Colonic mucosa (tissue), 1 donor: Measurements from ENCODE around the genes NSUN2 and TENT4A.

DNA sequence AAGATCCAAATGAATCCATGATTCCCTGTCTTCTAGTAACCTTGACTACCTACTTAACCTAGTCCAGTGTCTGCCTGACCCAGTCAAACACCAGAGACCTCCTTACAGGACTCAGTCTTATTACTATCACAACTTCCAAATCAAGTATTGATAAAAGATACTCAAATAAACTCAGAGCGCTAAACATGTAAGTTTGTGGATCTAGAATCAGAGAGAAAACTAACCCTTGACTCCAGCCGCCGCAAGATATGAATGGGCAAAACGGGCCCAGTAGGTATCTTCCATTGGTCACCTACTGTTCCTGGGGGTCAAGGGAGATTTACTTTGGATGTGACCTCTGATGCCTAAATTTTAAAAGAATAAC lies 374.4 kb upstream of the ADAMTS16 start:
- PRO-cap, result no peak

DNA sequence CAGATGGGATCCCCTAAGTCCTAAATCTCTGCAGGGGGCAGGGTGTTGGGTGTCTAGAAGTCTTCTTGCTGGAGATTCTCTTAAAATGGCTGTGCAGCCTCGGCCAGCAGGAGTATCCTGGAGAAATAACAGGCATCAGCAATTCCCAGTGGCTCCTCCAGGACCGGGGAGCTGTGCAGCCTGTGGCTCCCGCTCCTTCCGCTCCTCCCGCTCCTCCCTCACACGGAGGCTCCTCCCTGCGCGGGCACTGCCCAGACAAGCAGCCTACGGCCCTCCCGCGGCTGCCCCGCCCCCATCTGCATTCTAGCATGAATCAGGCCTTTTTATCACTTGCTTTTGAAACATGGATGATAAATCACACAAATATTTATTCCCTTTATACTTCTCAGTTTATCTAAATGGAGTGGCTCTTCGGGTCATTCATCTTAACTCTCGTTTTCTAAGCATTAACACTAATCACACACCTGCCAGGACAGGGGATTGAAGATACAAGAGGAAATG lies 131.1 kb downstream of the ADAMTS16 start:
- PRO-cap, result no peak

DNA sequence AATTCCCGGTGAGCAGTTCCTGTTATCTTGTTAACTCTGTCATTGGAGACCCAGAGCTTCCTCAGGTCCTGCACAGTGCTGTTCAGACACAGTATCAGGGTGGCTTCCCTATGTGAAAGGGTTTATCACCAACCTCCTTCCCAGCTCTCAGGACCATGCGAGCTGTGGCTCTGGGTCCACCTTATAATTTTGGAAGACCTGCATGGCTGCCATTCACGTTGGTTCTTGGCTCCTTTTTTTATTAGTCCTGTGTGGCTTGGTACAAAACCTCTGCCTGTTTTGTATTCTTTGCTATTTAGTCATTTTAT lies 211.8 kb downstream of the ICE1 start:
- PRO-cap, result unidirectional peak, minus-strand start at position 148 of the sequence

- PRO-cap, result no peak
Observed at GRCh38 chr5:6158909-6159378, 219.4 kb downstream of the MED10 start.

- PRO-cap, result unidirectional peak, plus-strand start at chr5:6261890
Observed at GRCh38 chr5:6261828-6262027, 116.6 kb downstream of the MED10 start.

DNA sequence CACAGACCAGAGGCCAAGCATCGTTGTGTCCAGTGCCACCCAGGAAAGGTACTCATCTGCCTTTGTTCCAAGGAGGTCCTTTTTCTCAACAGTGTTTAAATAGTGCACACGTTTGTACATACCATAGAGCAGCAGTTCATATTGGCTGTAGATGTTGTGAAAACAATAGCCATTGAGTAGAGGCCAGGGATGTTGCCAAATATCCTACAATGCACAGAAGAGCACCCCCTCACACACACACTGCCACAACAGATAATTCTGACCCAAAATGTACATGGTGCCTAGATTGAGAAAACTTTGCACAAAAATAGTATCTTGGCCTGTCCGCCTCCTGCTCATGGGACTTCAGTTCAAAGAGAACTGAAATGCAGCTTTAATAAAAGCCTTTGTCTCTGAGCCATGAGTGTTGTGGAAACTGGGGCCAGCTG lies 45.6 kb downstream of the MED10 start:
- PRO-cap, result no peak

GRCh38 chr5:6372509-6373090 lies 5.7 kb downstream of the MED10 start:
- PRO-cap, result no peak

GRCh38 chr5:6378879-6379231 lies 508 bp upstream of the MED10 start:
- PRO-cap, result no peak

DNA sequence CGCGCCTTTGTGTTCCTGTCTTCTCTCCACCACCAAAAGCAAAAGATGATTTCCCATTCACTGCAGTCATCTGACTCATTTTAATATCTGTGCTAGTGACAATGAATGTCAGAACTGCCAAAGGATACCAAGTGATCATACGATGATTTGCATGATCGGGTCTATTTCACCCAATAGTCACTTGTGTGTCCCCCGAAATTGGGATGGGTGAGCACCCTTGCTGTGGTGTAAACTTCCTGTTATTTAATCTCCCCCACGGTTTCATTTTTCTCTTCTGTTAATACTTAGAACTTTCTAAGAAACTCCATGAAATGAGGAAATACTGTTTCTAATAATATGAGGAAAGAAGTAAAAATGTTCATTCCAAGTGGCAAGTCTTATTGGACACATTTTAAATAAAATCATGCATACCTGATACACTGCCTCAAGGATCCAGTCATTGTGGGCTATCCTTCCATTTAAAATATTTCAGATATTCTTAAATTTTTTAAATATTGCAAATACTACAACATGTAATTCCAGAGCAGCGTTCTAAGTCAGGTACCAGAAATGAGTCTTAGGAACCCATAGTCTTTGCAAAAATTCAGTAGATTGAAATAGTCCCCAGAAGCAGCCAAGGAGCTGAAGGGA lies 43.6 kb downstream of the UBE2QL1 start:
- PRO-cap, result no peak

- PRO-cap, result unidirectional peak, minus-strand start at chr5:6633064
Observed at GRCh38 chr5:6632234-6633184, at the start of gene NSUN2. Gene NSUN2, minus strand, starts transcription at chr5:6633044.

DNA sequence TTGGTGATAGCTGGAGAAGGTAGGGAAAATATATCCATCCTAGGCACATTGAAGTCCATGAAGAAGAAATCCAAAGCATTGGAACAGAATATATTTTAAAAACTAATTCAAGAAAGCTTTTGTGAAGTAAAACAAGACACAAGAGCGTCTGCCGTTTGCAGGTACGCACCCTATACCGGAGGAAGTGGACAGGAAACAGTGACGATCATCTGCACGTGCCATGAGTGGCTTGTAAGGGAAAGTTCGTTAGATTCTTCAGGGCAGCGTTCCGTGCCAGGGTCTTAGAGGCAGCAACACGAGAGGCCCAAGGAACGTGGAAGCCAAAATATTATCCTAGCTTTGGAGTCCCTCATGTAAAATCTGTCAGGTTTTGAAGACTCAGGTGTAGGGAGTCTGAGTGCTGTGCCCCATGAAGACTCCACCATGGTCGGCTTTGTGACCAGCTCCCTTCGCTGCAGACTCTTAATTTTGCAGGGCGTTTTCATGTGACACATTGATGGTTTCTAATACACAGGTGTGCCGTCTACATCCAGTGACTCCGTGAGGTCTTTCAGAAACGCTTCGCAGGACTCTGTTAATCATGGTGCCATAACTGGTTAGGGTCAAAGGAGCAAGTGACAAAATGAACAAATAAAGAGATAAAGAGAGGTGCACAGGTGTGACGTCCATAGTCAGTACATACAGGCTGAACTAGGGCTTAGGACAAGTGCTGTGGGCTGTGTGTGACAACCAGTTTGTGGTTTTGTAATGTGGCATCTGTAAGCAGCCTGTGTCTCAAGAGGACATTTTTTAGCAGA lies 26.4 kb downstream of the SRD5A1 start:
- PRO-cap, result no peak

GRCh38 chr5:6674162-6674630 lies 39.0 kb upstream of the TENT4A start:
- PRO-cap, result no peak

DNA sequence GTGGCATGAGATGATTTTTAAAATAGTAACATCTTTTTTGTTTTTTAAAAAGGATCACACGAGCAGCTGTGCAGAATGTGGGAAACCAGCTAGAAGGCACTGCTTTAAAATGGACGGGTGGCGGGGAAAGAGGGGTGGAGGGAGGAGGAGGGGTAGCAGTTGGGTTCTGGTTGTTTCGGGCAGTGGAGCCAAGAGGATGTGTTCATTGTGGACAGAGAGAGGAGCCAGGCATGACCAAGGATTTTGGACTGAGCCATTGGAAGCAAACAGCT lies 1.6 kb upstream of the TENT4A start:
- PRO-cap, result no peak

GRCh38 chr5:6713123-6713788 lies at the start of gene TENT4A:
Gene TENT4A, plus strand, starts transcription at chr5:6713432.
- PRO-cap, result bidirectional peak, plus-strand start at chr5:6713508, minus-strand start at chr5:6713162; unidirectional peak, plus-strand start at chr5:6713639

DNA sequence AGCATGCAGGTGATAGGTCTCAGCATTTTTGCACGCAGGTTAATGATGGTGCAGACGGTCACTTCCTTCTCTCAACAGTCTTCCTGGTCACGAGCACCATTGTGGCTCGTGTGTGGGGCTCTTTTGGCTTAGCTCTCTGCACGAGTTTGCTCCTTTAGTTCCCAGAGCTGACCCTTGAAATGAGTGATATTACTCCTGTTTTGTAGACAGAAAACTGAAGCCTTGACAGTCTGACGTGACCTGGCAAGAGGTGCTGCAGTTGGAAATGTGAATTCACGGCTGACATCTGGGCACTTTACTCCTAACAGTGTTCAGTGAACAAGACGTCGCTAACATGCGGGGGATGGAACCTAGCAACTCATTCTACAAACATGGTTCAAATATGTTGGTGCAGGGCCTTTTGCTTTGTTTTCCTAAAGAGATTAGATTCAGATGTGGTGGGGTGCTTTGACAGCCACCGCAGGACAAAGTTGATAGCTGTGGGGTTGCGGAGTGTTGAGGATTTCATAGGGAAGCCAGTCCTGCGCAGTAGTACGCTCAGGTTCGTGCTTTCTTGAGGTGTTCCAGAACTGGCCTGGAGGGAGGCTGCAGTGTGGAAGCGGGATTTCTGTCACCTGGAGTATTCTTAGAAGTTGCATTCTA lies 10.2 kb downstream of the TENT4A start:
- PRO-cap, result no peak

GRCh38 chr5:6766380-6767203 lies 53.4 kb downstream of the TENT4A start:
- PRO-cap, result bidirectional peak, plus-strand start at chr5:6766842, minus-strand start at chr5:6766681; unidirectional peak, minus-strand start at chr5:6766942

DNA sequence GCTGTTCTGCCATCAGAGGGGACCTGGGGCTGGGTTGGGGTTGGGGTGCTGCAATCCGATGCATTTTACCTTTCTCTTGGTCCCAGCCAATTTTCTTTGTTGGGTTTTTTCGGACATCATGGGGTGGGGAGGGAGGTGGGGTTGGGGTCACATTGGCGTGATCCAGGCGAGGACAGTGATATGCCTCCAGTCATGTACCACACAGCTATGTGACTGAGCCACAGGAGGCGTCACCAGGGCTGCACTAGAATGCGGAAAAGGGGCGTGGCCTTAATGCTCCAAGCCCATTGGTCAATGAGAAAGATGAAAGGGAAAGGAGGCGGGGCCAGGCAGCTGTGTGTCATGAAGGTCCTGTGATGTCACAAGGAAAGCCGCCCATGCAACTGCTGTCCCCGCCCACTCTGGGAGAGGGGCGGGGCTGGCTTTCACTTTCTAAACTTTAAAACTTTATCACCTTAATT lies 89.5 kb upstream of the ADCY2 start:
- PRO-cap, result no peak

GRCh38 chr5:10139170-10139534 lies 110.5 kb downstream of the ATPSCKMT start:
- PRO-cap, result no peak

- PRO-cap, result no peak
Observed at GRCh38 chr5:10250825-10251236, 751 bp downstream of the CCT5 start.

DNA sequence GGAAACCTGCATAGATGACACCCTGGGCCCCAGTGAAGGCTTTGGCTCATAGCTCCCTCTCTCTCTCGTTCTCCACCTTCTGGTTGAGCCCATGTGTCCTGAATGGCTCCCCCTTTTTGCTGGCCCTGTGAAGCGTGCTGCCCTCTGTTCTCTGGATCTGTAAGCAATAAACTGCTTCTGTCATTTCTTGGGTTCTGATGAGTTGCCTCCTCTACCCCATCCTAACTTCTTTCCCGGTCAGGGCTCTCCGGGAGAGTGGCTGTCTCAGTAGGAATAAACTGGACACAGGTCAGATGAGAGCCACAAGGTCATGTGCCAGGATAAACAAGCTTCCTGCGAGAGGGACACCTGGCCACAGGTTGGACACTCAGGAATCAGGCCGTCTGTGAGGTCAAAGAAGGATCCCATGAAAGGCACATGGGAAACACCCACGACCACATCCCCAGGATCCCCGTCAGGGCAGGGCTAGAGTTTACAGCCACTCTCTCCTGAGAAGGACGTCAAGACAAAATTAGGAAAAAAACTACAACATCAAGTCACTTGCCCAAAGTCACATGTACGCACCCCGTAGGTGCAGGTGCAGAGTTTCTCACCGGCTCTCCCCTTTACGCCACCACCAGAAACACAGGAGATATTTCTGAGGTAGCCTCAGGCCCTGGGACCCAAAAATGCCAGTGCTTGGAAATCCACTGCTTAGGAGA lies 28.6 kb downstream of the CCT5 start:
- PRO-cap, result no peak